ENCODE measurements around the genes ZWILCH, SMAD3 and SKOR1.

DNA sequence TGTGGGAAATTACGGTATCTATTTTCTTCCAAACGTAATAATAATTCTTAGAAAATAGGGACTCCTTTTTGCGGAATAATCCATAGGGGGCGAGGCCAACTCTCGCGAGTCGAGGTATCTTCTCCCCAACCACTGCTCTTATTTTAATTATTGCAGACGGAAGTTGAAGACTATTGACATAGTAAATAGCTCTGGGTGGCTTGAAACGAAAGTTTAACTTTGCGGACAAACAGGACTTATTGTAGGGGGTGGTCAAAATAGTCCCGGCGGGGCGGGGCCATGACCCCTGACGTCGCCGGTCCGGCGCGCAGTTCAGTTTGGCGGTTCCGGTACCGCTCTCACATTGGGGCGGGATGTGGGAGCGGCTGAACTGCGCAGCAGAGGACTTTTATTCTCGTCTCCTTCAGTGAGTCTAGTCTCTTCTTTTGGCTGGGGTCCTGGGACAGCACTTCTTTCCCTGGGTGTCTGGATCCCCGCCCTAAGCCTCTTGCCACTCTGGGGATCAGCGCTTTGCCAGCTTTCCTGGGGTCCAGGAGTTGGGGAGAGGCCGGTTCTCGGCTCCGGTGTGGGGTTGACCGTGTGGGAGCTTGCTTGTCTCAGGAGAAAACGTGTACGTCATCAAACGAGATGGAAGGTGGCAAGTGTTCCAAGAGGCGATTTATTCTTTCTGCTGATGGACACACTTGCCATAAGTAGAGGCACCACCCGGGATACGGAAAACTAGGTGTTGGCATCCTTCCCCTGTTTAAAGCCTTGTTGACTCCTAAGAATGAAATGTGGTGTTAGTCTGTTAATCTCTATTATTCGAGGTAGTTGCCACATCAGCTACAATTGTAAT lies at the start of gene ZWILCH:
Gene ZWILCH (plus strand): TSS at position 341 of the 838 bp plus-strand sequence.
- PRO-cap = bidirectional peak, plus-strand start at position 341 of the sequence, minus-strand start outside the sequence; bidirectional peak, plus-strand start at position 519 of the sequence, minus-strand start at position 489 of the sequence; bidirectional peak, plus-strand start at position 656 of the sequence, minus-strand start at position 567 of the sequence

- PRO-cap = no peak
Measured at GRCh38 chr15:66618965-66619832, 53.4 kb upstream of the LCTL start.

DNA sequence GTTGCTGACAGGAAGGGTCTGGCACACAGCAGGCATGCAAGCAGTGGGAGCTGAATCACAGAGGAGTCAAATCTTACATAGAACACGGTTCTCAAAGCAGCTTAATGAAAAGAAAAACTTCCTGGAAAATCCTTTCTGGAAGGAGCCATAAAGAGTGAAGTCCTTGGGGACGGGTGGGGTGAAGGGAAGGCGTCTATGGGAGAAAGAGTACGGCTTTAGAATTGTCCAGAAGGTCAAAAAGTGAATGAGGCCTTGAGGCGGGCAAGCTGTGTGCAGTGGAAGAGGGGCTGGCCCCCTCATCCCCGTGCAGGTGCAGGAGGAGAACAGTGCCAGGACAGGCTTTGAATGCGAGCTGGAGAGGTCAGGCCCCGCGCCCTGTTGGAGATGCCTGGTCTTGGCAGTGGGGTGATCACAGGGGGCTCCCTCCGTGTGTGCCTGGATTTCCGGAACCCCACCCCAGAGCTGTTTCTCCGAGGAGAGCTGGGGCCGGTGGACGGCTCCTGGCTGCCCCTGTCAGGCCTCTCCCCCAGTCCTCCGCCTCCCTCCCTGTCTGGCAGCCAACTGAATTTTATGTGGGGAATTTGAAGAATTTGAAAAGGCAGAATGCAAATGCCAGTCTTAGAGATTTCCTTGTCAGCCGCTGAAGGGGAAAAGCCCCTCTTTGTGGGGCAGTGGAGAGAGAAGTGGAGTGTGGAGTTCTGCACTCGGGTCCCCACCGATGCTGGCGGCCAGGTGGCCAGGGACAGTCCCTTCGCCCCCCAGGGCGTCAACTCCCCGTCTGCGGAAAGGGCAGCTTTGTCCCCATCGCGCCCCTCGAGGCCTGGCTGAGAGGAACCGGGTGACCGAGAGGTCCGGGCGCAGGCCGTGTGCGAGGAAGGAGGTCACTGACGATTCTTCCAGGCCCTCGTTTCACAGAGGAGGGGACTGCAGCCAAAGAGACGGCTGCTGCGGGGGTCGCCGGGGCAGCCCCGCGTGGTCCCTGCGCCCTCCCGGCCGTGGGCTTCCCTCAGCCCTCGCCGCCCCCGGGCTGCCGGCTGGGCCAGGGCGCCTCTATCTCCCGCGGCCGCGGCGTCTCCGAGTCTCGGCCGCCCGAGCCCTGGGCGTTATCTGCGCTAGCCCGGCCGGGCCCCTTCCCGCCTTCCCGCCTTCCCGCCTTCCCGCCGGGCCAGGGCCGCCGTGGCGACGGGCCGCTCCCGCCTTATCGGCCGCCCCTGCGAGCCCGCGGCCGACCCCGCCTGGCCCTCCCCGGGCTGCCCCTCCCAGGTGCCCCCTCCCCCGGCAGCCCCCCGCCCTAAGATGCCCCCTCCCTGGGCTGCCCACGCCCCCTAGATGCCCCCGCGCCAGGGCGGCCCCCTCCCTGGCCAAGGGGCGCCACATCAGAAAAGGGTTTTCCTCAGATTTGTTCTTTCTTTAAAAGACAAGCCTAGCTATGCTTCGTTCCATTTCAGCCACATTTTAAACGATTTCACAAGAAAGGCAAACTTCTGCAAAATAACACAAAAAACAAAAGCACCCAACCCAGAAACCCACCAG lies 56.0 kb upstream of the LCTL start:
- PRO-cap = unidirectional peak, minus-strand start at position 1,095 of the sequence

GRCh38 chr15:66679066-66679509 lies 22.9 kb upstream of the SMAD6 start:
- PRO-cap = no peak

- PRO-cap = no peak
Measured at GRCh38 chr15:66765560-66766729, 63.9 kb downstream of the SMAD6 start.

DNA sequence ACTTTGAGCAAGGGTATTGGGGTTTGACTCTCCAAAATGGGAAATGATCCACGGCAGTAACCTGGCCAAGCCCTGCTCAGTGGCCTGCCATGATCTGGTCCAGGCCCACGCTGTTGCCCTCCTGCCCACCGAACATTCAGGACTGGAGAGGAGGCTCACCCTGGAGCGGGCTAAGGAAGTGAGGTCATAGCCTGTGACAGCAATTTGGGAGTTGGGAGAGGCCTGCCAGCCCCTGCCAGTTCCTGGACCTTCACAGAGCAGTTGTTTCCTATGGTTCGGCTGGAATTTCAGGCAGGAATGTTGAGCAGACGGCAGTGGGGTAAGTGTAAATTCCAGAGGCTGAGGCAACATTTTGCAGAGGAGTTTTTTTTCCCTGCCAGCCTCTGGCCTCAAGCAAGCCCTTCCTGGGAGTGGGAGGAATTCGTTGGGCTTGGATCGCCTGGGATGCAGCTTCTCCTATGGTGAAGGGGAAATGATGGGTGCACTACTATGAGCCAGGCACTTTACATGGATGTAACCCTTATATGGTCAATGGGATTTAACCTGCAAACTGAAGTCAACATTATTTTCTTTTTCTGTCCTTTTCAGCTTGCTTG lies 21.1 kb upstream of the SMAD3 start:
- PRO-cap = no peak

GRCh38 chr15:67065547-67066406 lies at the start of gene SMAD3:
Gene SMAD3, plus strand, starts transcription at chr15:67065602.
- PRO-cap = bidirectional peak, plus-strand start at chr15:67065603, minus-strand start at chr15:67065338; bidirectional peak, plus-strand start at chr15:67065845, minus-strand start at chr15:67065904

GRCh38 chr15:67066407-67067039 lies 1.1 kb downstream of the SMAD3 start:
- PRO-cap = bidirectional peak, plus-strand start at chr15:67066956, minus-strand start at chr15:67066788

DNA sequence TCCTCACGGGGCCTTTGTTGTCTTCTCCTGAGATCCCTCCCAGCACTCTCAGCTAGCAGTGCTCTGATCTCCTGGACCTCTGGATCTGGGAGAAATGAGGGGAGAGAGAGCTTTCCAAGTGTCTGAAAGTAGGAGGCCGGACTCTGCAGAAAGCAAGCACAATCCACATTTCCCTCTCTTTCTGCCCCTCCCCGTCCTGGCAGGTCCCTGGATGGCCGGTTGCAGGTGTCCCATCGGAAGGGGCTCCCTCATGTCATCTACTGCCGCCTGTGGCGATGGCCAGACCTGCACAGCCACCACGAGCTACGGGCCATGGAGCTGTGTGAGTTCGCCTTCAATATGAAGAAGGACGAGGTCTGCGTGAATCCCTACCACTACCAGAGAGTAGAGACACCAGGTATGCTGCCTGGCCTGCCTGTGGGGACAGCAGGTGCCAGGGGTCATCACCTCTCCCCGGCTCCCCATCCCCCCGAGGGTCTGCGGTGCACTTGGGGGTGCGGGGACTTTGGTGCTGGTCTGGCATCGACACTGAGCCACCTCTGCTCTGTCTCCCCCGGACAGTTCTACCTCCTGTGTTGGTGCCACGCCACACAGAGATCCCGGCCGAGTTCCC lies 89.7 kb downstream of the AAGAB start:
- PRO-cap = no peak

DNA sequence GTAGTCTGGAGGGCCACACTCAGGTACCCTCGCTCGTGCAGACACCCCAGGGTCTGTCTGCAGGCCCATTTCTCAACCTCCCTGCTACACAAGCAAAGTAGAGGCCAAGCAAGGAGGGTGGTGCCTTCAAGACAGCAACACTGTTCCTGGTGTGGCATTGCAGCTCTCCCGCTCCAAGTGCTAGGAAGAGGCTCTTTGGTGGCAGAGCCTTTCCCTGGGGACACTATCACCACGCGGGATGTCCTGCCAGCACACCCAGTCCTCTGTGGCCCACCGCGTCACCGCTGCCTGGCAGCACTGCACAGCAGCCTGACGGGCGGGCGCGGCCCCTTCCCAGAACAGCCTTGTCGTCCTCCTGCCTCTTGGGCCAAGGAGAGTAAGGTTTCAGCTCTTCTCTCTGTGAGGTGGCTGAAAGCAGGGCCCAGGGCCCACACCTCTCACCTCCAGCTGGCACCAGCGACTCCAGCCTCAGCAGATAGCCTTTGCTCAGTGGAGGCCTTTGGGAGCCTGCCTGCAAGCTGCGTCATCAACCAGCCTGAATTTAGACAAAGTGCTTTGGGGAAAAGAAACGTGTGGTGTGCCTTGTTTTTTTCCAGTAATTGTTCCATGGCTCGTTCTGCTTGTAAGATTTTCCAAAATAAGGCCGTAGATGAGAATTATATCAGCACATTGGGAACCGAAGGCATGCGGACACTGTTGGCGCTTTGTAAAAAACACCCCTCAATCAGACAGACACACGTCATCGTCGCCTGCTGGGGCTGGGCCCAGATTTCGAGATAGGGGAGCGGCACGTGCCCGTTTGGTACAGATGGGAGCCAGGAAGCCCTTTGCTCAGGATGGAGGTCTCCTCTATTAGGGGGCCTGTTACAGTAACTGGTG lies 65.0 kb downstream of the AAGAB start:
- PRO-cap = no peak

DNA sequence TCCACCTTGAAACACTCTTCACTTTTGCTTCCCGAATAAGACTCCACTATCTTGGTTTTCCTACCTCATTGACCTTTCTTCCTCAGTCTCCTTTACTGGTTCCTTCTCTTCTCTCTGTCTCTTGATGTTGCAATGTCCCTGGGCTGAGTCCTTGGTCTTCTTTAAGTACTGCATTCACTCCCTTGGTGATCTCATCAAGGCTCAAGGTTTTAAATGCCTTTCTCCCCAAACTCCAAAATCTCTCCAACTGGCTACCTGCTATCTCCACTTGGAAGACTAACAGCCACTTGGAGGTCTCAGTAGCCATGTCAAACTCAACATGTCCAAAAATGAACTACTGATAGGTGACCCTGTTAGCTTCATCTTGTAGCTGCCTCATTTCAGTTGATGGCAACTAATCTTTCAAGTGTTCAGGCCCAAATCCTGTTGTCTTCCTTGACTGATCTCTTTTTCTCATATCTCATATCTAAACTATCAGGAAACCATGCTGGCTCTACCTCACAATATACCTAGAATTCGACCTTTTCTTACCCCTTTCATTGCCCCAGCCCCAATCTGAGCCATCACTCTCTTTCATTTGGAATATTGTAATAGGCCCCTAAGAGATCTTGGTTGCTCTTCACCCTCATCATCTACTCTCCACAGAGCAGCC lies 31.3 kb downstream of the AAGAB start:
- PRO-cap = no peak

GRCh38 chr15:67465020-67465767 lies 55.7 kb upstream of the C15orf61 start:
- PRO-cap = no peak

- PRO-cap = no peak
Measured at GRCh38 chr15:67586755-67587268, 44.3 kb downstream of the MAP2K5 start.

- PRO-cap = no peak
Measured at GRCh38 chr15:67642098-67642902, 99.8 kb downstream of the MAP2K5 start.

DNA sequence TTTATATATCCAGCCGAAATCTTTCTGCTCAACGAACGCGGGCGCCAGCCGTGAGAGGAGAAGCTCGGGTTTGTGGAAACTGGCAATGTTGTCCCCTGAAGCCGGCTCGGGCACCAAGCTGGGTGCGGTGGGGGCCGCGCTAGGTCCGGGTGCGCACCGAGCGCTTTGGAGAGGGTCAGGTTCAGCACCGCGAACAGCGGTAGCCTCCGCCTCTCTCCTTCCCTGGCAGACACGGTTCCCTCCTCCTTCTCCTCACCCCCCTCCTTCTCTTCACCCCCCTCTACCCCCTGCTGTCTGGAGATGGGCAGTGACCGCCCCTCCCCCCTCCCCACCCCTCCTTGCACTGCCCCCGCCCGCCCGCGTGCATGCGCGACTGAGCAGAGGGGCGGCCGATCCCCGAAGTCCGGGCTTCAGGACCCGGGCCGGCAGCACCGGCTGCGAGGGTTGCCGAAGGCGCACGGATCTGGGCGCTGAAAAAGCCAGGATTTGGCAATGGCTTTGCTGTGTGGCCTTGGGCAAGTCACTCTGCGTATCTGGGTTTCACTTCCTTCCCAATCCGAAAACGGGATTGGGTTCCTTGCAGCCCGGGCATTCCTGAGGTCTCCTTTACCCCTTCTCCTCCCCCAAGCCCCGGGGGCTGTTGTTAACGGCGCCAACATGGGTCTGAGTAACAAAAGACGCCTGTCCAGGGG lies at the start of gene SKOR1:
Gene SKOR1 (plus strand): TSS at position 399 of the 692 bp plus-strand sequence.
- PRO-cap = no peak

GRCh38 chr15:67923119-67924027 lies 98.1 kb downstream of the SKOR1 start:
- PRO-cap = no peak

- PRO-cap = no peak
Measured at GRCh38 chr15:68217439-68217741, 12.1 kb downstream of the CLN6 start.

- PRO-cap = no peak
Measured at GRCh38 chr15:68290485-68291118, 13.1 kb downstream of the FEM1B start.

GRCh38 chr15:68298879-68299605 lies 21.5 kb downstream of the FEM1B start:
- PRO-cap = no peak

DNA sequence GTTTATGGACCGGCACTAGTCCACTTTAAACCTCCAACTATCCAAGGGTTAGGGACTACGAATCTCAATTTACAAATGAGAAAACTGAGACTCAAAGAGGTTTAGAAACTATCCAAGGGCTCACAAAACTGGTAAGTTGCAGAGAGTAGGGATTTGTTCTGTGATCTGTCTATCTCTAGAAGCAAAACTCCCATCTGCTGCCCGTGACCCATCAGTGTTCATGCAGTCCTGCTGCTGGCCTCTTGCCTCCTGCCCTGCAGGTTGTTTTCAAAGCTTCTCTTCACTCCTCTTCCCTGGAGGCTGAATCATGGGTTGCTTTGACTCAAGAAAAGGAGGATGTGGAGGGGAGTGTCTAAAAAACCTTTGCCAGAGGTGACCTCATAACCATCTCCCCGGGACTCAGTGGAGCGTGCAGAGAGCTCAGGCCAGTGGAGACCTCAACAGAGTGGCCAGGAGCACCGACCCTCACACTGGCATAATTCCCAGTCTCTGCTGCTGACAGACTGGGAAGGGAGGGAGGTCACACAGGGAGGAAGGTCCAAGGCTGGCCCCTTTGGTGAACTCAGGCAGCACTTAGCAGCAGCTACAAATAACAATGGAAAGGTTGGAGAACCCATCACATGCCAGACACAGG lies 60.8 kb upstream of the ITGA11 start:
- PRO-cap = no peak